Fibroblast of villous mesenchyme (primary cell): ENCODE data around the genes ZNF676, ZNF728, RPSA2 and TSHZ3.

- CAGE, long polyA plus RNA = no peak
These were observed at the start of gene ZNF676 for GRCh38 chr19:22196469-22196976. Gene ZNF676 (minus strand): TSS chr19:22196951.

DNA sequence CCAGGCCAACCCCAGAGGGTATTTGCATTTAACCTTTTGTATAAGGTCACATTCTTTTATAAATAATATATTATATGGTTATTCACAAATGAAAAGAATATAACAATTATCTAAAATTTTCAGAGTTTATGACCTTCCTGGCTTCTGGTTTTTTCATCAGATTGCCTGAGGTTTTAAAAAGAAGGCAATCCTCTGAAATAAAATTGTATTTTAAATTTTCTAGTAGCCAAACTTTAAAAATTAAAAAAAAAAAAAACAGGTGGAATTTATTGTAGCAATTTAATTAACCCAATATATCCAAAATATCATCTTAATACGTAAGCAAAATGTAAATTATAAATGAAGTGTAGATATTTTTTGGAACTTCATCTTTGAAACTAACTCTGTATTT, 723 bp upstream of the ZNF99 start:
- CAGE, long polyA plus RNA = no peak

DNA sequence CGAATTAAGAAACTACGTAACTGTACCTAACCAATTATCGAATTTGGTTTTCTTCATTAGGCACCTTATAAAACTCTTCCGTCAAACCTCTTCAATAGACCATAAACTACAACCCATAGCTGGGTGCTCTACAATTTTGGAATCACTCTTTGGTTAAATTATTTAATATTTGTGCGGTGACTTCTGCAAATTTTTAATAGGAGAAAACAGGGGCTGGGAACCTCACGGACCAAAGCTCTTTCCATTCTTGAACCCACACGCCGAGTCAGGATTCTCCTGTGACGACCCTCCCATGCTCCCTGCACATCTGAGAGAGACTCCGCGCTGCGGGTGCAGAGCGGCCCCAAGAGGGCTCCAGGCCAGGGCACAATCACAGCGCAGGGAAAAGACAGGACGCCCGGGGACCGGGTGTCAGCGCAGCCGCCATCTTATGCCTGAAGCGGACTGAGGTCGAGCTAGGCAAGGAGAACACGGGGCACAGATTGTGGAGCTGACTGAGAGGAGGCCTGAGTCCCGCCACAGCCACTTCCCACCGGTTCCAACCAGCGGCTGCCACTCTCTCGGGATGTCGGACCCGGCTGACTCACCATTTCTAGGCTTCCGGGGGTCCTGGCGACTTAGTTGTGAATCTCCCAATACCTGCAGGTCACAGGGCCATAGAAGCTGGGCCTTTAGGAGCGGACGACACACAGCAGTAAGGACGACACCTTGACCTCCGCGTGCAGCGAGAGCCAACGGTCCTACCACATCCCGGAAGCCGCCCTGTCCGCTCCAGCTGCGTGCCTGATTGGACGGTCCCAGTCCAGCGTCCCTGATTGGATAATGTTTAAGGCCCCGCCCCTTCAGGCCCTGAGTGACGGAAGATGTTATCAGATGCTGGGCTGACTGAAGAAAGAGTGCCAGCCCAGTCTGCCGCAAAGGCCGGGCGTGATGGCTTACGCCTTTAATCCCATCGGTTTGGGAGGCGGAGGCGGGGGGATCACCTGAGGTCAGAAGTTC, at the start of gene ZNF728:
TSS of gene ZNF728 (minus strand) at position 736 of the 999 bp plus-strand sequence.
- CAGE, long polyA plus RNA = no peak

DNA sequence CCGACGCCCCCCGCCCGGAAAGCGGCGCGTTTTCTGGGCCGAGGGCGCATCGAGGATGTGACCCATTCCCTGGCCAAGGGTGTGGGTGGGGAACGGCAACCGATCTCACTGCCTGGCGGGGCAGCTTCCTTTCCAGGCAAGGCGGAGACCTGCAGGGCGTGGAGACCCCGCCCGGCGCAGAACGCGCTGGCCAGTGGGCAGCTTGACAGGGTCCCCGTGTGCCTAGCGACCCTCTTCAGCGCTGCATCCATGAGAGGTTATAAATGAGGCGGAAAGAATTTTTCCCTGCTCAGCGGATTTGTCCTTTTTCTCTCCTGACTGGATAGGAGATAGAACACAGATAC, 76.0 kb upstream of the ZNF91 start:
- CAGE, long polyA plus RNA = no peak

- CAGE, long polyA plus RNA = no peak
These were observed at the start of gene RPSA2 for GRCh38 chr19:23762599-23763865. Gene RPSA2 (plus strand): TSS chr19:23763004.

- CAGE, long polyA plus RNA = no peak
These were observed 2.2 kb downstream of the RPSA2 start for GRCh38 chr19:23764730-23765661.

DNA sequence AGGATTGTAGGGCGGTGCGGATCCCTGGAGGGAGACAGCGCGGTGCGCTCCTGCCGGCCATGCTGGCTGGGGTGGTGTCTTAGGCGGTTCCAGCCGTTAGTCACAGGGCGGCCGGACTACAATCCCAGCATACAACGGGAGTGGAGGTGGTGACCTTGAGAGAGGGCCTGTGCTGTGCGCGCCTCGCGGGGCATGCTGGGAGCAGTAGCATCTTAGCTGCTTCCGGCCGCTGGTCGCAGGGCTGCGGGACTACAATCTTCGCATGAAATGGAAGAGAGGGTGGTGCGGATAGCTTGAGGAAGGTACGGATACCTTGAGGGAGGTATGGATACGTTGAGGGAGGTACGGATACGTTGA, 1419.2 kb downstream of the UQCRFS1 start:
- CAGE, long polyA plus RNA = no peak

DNA sequence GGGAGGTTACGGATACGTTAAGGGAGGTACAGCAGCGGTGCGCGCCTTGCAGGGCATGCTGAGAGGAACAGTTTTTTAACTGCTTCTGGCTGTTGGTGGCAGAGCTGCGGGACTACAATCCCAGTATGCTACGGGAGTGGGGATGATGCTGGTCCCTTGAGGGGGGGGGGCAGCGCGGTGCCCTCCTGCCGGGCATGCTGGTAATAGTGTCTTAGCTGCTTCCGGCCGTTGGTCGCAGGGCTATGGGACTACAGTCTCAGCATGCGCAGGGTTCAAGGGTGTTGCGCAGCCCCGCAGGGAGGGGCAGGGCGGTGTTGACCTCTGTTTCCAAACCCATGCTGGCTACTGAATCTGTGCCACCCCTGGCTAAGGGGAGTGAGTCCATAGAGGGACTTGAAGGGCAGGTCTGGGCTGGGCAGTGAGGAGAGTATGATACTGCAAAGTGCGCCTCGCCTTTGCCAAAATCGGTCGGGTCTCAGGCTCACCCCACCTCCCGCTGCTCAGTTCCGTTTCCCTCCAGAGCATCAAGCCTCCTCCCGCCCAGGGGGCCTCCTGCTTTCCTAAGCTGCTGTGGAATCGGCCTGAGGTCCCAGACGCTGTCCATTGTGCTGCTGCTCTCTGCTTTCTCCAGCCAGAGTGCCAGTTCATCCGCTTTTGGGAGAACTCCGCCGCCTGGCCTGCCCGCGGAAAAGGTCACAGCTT, 1418.6 kb downstream of the UQCRFS1 start:
- CAGE, long polyA plus RNA = no peak

- CAGE, long polyA plus RNA = no peak
These were observed 223.8 kb downstream of the UQCRFS1 start for GRCh38 chr19:28989088-28989546.

DNA sequence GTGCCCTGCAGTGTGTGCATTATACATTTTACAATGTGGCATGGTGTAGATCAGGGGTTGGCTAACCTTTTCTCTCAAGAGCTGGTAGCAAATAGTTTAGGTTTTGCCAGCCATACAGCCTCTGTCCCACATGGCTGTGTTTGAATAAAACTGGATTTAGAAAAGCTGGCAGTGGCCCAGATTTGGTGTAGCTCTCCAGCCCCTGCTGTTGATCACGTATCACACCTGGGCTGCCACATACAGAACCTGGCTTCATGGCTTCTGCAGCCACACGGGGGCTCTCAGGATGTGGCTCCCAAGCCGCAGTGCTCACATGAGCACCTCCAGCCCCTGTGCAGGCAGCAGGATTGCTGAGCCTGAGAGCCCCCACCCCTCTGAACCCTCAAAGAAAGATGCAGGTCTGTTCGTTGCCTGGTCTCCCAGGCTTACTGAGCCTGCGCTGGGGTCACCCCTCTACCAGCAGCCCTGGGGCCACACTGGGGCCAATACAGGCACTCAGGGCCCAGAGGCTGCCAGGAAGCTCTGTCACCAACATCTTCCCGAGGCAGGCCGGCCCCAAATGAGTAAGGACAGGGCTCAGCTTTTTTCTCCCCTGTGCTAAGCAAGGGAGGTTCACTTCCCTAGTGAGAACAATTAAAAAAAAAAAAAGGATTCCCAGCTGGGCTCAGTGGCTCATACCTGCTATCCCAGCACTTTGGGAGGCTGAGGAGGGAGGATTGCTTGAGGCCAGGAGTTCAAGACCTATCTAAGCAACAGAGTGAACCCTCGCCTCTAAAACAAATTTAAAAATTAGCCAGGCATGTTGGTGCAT, 2.7 kb downstream of the PLEKHF1 start:
- CAGE, long polyA plus RNA = no peak

GRCh38 chr19:29712547-29713120, 2.4 kb downstream of the C19orf12 start:
- CAGE, long polyA plus RNA = no peak

DNA sequence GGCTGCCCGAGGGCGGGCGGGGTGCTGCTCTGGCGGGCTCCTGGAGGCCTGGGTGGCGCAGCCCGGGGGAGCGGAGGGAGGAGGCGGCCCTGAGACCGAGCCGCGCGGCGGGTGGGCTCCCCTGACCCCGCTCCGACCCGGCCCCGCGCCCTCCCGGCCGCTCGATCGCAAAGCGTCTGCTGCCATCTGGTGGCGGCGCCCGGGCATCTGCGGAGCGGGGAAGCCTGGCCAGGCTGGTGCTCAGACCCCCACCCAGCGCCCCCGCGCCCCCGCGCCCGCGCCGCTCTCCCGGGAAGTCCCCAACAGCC, 61.7 kb downstream of the CCNE1 start:
- CAGE, long polyA plus RNA = no peak

GRCh38 chr19:30008921-30009439, 66.9 kb downstream of the URI1 start:
- CAGE, long polyA plus RNA = no peak

DNA sequence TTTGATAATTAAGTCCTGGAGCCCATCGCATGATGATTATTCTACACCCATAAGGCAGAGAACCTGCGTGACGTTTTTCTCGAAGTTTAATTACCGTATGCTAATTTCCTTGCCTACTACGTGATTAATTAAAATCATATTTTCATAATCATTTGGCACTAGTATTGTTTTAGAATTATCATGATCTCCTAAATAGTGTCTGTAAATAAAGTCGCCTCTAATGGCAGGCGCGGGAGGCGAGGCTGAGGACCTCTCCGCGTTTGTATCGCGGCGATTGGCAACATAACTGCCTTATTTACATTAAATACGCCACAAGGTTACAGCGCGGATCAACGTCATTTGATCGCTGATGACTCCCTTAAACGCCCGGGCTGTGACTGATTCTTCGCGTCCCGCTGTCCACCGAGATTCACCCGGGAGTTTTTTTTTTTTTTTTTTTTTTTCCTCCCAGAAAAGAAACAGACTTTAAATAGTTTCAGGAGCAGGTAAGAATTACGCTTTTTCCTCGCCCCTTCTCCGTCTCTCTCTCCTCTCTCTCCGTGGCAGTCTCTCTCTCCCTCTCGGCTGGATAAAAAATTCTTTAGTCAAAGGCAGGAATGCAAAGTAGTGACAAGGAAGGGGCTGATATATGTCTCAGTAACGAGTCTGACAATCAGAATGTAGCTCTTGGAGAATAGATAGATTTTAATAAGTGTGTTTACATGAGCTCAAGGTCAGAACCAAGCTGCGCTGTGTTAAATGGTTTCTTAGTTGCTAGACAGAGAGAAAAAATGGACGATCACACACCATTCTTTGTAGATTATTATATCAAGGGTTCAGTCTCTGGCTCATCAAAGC, 147.5 kb upstream of the ZNF536 start:
- CAGE, long polyA plus RNA = no peak

GRCh38 chr19:30229514-30229960, 142.6 kb upstream of the ZNF536 start:
- CAGE, long polyA plus RNA = no peak

DNA sequence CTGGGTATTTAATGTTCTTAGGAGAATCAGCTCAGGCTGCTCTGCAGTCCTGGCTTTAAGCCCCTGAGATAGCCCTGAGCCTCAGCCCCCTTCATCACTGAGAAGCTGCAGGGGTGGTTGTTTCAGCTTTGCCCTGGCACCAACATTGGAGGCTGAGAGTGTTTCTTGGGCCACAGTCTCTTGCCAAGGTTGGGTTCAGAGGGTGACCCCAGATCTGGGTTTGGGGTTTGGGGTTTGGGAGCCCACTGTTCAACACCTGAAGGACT, 66.8 kb upstream of the ZNF536 start:
- CAGE, long polyA plus RNA = no peak

GRCh38 chr19:30373618-30374054, 1.5 kb downstream of the ZNF536 start:
- CAGE, long polyA plus RNA = no peak

DNA sequence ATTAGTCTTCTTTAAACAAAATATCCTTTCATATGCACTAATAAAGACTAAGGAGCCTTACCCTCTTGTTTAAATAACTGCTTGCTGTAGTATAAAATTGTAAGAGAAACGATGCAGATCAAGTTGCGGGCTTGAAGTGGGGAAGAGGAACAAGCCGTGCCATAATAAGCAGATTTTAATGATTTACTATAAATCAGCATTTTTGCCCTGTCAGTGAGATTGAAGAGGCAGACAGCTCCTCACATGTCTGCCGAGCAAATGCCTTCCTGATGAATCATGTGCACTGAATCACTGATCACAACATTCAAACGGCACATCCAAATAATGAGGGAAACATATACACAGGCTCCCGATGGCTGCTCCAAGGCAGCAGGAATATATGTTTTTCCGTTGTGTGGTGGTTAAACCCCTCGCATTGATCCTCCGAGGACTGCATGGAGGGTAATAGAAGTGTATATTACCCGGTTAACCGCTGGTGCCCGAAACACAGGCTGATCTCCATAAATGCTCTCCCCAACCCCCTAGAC, 282.8 kb downstream of the TSHZ3 start:
- CAGE, long polyA plus RNA = no peak

- CAGE, long polyA plus RNA = no peak
These were observed 71.6 kb downstream of the TSHZ3 start for GRCh38 chr19:31277349-31278400.

- CAGE, long polyA plus RNA = no peak
These were observed at the start of gene TSHZ3 for GRCh38 chr19:31349093-31349921. Gene TSHZ3 (minus strand): TSS chr19:31349436.